Sternocleidomastoid (tissue), 1 donor: ENCODE data around the genes FNBP1 and QRFP.

DNA sequence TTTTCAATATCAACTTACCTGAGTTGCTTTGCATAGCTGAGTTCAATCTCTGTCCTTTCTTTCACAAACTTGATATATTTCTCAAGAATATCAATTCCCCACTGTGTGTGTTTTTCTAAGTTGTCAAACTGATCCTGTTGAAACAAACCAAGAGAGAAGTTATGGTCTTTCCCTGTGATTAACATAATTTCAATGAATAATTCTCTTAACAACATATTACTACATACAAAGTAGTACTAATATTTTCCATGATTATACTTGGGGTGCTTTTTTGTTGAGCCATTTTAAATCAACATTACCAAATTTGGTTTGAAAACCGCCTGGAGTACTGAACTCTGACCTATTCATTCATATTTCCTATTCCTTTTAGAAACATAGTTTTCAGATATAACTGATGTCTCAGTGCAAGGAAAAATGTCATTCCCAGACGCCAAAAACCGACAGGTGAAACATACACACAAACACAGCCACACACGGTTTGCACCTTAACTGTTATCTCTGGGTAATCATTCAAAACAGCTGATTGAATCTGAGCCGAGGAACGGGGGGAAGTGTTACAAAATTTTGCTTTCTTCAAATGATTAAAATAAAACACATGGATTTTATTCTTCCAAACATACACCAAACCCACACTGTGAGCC, 48.0 kb downstream of the FNBP1 start:
- PRO-cap, result no peak

GRCh38 chr9:130030742-130031122, 12.3 kb downstream of the FNBP1 start:
- PRO-cap, result no peak

GRCh38 chr9:130042831-130043929, at the start of gene FNBP1:
FNBP1 (minus strand) TSS chr9:130043189.
- PRO-cap, result bidirectional peak, plus-strand start at chr9:130043334, minus-strand start at chr9:130043159

- PRO-cap, result no peak
Observed at GRCh38 chr9:130111709-130112143, 58.0 kb downstream of the GPR107 start.

- PRO-cap, result no peak
Observed at GRCh38 chr9:130182860-130183725, 10.9 kb downstream of the NCS1 start.

DNA sequence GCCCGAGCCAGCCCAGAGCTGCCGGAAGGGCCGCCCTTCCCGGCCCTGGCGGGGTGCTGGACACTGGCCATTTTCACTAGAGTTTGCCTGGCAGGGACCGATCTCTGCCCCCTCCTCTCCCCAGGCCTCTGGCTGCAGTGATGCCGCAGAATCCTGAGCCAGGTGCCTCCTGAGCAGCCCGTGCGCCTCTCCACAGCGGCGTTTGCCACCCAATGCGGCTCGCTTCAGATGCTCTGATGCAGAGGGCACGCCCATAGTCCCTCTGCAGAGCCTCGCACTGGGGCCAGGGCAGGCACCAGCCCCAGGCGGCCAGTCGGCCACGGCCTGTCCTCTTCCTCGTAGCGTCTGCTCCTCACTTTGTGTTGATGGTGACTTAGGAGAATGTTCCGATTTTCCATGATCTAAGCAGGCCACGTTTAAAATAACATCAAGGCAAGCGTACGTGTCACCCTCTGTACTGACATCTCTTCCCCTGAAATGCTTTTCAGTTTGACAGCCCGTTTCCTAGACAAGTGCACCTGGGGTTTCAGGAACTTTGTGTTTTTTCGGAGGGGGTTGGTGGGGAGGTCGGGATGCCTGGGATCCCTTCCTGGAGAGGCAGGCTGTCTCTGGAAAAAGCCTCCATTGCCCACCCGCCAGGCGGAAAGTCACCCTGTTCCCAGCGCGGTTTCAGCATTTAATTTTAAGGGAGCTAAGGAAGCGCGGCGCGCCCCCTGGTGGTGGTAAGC, 29.8 kb upstream of the HMCN2 start:
- PRO-cap, result no peak

- PRO-cap, result no peak
Observed at GRCh38 chr9:130450322-130451110, 5.8 kb downstream of the ASS1 start.

GRCh38 chr9:130549116-130549553, 30.2 kb upstream of the FUBP3 start:
- PRO-cap, result no peak

- PRO-cap, result no peak
Observed at GRCh38 chr9:130713194-130714060, 19.8 kb downstream of the EXOSC2 start.

- PRO-cap, result no peak
Observed at GRCh38 chr9:130765302-130766454, 69.4 kb upstream of the ABL1 start.

DNA sequence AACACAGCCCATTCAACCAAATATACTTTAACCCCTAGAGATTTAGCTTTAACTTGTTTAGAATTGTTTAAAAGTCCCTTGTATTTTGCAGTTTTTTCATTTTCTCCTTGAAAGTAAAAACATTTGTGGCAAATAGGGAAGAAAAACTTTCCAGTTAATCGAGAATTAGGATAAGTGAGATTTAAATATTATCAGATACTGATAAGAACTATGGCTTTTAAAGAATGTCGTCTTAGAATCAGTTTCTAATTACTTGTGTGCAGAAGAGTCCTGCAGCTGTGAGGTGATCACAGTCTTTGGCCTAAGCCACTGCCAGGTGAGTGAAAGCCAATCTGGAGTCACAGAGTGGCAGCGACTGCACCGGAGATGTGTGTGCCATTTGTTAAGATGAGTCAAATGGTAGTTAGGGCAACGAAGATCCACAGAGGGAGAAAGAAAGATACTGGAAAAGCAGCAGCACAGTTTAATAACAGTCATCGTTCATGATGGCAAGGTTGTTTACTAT, 56.1 kb upstream of the ABL1 start:
- PRO-cap, result no peak

DNA sequence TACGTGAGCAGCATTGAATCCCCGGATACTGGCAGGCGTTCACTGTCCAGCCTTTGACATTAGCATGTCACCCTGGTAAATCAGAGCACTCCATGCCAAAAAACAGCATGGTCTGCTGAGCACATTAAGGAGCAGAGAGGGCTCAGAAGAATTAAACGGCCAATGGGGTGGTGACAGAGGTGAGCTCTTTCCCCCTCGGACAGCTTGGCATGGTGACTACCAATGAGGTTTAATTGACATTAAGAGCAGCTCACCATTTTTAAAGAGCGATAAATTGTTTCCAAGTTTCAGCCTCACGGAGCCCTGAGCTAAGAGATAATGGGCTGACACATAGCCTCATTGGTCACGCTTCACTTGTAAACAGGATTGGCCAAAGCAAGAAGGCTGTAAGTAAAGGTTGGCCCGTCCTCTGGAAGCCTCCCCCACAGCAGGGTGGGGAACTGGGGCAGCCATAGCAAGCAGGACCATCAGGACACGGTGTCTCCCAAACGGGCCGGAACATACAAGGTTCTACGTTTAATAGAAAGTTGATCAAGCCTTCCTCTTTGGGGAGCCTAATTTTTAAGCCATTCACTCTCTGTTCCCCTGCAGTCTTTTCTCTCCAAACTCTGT, 26.0 kb downstream of the QRFP start:
- PRO-cap, result no peak

- PRO-cap, result no peak
Observed at GRCh38 chr9:130880394-130880917, 16.2 kb downstream of the QRFP start.

- PRO-cap, result no peak
Observed at GRCh38 chr9:130896738-130897201, at the start of gene QRFP. QRFP (minus strand) TSS chr9:130896812.

DNA sequence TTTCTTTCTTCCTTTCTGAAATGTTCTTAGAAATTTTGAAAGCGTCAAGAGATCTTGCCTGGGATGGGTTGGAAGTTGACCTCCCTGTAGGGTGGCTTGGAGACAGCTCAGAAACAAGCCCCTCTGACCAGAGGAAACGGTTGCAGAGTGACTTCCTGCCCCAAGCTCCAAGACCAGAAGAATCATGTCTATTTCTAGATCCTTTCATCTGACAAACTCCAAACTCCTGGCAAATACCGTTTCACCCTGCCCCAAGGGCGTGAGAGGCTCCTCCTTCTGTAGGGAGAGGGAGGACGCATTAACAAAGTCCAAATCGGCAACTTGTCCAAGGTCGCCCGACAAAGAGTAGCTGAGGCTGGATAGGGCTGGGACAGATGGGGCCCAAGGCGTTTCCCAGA, 3.9 kb downstream of the FIBCD1 start:
- PRO-cap, result no peak

GRCh38 chr9:130939580-130940230, 658 bp upstream of the FIBCD1 start:
- PRO-cap, result bidirectional peak, plus-strand start at chr9:130939671, minus-strand start at chr9:130939688

DNA sequence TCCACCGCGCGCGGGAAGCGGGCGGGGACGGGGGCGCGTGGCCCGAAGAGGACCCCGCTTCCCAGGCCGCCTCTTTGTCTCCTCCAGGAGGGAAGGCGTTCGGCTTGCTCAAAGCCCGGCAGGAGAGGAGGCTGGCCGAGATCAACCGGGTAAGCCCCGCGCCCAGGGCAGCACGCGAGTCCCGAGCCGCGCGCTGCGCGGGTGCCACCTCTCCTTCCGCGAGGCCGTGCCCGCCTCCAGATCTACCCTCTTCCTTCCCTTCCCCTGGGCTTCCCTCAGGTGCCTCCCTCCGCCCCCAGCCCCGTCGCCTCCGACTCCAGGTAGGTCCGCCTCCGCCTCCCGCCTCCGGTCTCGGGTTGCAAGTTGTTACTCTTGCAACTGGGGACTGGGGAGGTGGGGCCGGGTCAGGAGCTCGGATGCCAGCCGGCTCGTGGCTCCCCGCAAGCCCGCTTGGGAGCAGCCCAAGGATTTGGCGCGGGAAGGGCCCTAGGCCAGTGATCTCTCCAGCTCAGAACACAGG, 444 bp downstream of the AIF1L start:
- PRO-cap, result no peak

GRCh38 chr9:131138337-131139563, 13.4 kb downstream of the NUP214 start:
- PRO-cap, result no peak

GRCh38 chr9:131143390-131144005, 18.1 kb downstream of the NUP214 start:
- PRO-cap, result no peak

DNA sequence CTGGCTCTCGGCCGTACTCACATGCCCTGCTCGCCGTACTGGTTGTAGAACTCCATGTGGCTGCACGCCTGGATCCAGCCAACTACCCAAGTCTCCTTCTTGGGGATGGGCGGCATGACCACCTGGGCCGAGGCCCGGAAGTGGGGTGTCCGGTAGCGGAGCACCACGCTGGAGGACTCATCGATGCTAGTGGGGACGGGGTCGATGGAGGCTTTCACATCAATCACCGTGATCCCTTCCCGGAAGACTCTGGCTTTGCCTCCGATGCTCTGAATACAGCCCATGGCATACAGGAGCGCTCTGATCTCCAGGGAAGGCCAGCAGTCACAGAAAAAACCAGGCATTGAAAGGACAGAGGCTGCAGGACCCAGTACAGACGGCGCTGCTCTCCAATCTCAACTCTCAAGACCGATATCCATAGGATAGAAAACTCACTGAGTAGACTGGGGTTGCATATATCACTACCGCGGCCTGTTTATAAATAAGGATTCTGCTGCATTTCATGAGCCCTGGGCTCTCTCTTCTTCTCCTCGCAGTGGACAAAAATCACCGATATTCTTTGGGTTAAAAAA, 388 bp downstream of the FAM78A start:
- PRO-cap, result bidirectional peak, plus-strand start at position 343 of the sequence, minus-strand start at position 56 of the sequence